ENCODE measurements around a stretch of chr15.

DNA sequence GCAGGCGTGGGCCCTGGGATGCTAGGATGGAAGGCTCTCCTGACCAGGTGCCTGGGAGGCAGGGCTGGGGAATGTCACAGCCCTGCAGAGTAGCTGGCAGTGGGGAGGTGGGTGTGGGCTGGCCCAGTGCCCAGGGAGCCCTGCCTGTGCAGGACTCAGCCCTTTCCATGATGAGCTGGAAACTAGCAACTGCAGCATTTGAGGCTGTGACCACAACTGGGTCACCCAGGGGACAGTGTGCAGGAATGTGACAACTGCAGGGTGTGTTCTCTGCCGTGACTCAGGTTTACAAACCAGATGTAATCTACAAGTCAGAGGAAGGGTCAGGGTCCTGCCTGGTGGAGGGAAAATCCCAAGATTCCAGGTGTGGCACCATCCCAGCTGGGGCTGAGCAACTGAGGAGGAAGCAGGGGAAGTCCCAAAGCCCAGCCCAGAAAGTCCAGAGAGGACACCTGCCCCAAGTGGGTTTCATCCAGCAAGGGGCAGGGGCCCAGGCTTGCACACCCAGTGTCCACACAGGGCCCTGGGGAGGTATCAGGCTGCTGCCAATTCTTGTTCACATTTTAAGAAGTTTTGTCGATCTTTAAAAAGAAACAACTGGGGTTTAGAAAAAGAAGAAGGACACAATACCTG, 45.5 kb downstream of the SLC28A1 start:
- PRO-cap: no peak
- RAMPAGE, long total RNA, 2 experiments: no peak in any of the 2 experiments

DNA sequence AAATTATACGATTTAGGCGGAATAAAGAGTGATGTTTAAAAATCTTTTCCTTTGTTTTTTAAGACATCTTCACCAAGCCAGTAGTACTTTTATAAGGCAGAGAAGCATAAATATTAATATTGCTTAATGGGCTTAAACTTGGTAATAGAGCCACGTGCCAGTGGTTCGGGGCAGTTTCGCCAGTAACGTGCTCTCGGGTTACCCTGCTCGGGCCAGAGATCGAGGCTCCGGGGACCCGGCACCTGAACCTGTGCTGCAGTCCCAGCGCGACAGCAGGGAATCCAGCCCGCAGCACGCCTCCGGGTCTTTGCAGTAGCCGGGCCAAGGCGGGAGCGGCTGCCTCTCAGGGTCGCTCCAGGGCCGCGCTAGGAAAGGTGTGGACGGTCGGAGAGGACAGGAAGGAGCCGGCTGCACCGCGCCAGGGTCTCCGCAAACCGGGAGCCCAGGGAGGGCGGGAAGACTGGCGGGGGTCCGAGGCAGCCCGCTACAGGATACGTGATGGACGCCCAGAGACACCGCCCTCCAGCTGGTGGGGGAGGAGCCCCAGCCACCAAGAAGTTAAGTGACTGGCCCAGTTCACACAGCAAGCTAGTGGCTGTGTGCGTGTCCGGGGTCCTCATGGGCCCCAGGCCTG, 1.4 kb upstream of the PDE8A start:
- PRO-cap: unidirectional peak, plus-strand start at position 310 of the sequence; unidirectional peak, plus-strand start at position 368 of the sequence; unidirectional peak, plus-strand start at position 591 of the sequence
- RAMPAGE, long total RNA, 2 experiments: no peak in any of the 2 experiments

DNA sequence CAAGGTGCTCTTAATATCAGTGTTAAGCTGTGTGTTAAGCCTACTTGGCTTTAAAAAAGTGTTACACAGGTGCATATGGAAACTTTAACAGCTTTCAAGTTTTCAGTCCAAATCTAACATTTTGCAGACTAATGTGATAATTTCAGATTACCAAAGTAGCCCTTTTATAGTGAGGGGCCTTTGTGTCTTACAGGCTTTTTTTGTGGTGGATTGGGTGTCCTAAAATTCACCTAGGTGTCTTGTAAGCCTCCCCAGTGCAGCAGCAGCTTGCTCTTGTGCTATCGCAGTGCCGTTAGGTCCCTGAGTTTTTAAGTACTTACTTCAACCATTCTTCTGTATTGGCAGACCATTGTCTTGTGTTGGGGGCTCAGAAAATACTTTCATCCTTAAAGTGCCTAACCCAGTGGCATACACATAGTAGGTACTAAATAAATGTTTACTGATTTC, 2.0 kb downstream of the PDE8A start:
- PRO-cap: no peak
- RAMPAGE, long total RNA, 2 experiments: no peak in any of the 2 experiments

- PRO-cap: no peak
- RAMPAGE, long total RNA, 2 experiments: no peak in any of the 2 experiments
Measured at GRCh38 chr15:84992335-84993162, 10.9 kb downstream of the PDE8A start.

DNA sequence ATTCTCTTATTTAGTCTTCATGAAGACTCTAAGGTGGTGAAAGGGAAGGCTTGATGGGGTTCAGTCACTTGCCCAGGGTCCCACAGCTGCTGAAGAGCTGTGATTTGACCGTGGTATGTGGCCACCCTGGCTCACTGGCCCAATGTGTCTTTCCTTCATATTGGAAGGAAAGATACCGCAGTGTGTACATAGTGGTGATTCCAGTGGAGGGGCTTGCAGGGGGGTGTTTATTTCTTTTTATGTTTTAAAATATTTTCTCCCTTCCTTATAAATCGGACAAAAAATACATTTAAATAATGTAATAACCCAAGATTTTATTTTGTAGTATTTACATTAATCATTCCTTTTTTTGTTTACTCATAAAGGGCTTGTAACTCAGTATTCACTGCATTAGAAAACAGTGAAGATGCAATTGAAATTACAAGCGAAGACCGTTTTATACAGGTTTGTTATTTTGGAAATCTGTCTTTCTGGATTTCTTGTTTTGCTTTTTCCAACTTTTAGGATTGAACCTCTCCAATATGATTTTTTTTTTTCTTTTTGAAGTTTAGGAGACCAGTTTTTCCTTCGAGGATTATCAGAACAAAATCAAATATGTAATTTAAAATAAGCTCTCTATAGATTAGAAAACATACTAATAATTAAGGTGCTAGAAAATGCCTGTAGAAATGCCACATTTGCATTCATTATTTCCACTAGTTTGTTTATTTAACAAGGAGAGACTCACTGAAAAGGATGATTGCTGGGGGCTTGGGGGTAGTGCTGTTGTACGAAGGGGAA, 107.5 kb downstream of the PDE8A start:
- PRO-cap: no peak
- RAMPAGE, long total RNA, 2 experiments: no peak in any of the 2 experiments

DNA sequence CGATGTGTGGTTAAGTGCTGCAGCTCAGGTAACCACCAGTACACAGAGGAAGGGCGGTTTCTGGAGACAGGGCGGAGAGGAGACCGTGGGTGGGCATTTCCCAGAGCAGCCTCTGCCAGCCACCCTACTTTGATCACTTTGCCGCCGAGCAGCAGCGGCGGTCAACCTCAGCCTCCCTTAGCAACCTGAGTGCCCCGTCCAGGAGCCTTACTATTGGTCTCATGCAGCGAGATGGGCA, 252 bp upstream of the AKAP13 start:
- PRO-cap: bidirectional peak, plus-strand start outside the sequence, minus-strand start at position 140 of the sequence
- RAMPAGE, long total RNA, 2 experiments: no peak in any of the 2 experiments

DNA sequence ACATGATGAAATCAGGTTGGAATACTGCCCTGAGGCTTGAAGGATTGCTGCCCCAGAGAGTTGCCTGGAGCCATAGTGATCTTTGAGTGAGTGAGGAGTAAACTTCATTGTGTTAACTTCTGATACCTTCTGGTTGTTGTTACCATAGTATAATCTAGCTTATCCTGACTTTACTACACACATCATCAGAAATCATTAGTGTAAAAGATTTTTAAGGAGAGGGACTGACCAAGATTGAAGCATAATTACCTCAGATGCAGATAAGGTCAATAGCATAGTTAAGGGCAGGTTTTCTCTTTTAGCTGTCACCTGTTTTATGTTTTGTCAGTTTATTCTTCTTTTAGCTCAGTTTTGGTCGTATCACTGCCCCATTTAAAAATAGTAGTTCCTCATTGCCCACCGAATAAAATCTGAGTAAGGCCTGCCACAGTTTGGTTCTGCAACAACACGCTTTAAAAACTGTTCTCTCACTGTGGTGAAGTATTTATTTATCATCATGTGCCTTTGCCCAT, 23.6 kb downstream of the AKAP13 start:
- PRO-cap: no peak
- RAMPAGE, long total RNA, 2 experiments: no peak in any of the 2 experiments

- PRO-cap: no peak
- RAMPAGE, long total RNA, 2 experiments: no peak in any of the 2 experiments
Measured at GRCh38 chr15:85407939-85408871, 27.8 kb downstream of the AKAP13 start.

DNA sequence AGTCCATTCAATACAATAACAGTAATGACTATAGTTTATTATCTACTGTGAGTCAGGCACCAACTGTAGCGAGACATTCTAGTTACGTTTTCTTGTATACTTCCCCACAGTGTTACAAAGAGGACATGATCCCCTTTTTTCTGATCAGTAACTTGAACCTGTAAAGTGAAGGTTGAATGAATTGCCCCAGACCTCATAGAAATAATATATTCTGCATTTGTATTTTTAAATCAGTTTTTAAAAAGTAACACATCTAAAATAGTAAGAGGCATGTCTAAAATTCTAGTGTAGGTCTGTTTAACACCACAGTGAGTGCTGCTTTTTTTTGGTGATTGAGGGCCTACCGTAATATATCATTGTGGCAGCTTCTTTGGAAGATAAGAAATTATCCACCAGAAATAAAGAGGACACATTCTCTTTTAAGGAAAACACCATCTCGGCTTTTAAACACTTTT, 76.6 kb downstream of the AKAP13 start:
- PRO-cap: no peak
- RAMPAGE, long total RNA, 2 experiments: no peak in any of the 2 experiments

GRCh38 chr15:85587805-85588587, 206.7 kb downstream of the KLHL25 start:
- PRO-cap: no peak
- RAMPAGE, long total RNA, 2 experiments: no peak in any of the 2 experiments

- PRO-cap: no peak
- RAMPAGE, long total RNA, 2 experiments: no peak in any of the 2 experiments
Measured at GRCh38 chr15:85606570-85607089, 188.1 kb downstream of the KLHL25 start.

GRCh38 chr15:85621105-85621379, 173.7 kb downstream of the KLHL25 start:
- PRO-cap: no peak
- RAMPAGE, long total RNA, 2 experiments: no peak in any of the 2 experiments

DNA sequence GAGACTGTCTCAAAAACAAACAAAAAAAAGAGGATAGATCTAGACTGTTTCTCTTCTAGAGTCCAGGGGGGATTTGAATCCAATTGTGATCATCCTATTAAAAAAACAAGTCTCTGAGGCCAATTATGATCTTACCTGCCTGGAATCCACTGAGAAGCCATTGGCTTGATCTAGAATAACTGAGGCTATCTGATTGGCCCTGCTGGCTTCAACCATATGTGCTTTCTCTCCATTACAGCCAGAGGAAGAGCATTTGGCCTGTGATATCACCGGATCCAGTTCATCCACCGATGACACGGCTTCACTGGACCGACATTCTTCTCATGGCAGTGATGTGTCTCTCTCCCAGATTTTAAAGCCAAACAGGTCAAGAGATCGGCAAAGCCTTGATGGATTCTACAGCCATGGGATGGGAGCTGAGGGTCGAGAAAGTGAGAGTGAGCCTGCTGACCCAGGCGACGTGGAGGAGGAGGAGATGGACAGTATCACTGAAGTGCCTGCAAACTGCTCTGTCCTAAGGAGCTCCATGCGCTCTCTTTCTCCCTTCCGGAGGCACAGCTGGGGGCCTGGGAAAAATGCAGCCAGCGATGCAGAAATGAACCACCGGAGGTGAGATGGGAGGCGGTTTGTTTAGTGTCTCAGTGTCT, 139.4 kb downstream of the KLHL25 start:
- PRO-cap: no peak
- RAMPAGE, long total RNA, 2 experiments: no peak in any of the 2 experiments

- PRO-cap: no peak
- RAMPAGE, long total RNA, 2 experiments: no peak in any of the 2 experiments
Measured at GRCh38 chr15:85707536-85708309, 87.0 kb downstream of the KLHL25 start.

GRCh38 chr15:85748172-85749092, 46.3 kb downstream of the KLHL25 start:
- PRO-cap: no peak
- RAMPAGE, long total RNA, 2 experiments: no peak in any of the 2 experiments

DNA sequence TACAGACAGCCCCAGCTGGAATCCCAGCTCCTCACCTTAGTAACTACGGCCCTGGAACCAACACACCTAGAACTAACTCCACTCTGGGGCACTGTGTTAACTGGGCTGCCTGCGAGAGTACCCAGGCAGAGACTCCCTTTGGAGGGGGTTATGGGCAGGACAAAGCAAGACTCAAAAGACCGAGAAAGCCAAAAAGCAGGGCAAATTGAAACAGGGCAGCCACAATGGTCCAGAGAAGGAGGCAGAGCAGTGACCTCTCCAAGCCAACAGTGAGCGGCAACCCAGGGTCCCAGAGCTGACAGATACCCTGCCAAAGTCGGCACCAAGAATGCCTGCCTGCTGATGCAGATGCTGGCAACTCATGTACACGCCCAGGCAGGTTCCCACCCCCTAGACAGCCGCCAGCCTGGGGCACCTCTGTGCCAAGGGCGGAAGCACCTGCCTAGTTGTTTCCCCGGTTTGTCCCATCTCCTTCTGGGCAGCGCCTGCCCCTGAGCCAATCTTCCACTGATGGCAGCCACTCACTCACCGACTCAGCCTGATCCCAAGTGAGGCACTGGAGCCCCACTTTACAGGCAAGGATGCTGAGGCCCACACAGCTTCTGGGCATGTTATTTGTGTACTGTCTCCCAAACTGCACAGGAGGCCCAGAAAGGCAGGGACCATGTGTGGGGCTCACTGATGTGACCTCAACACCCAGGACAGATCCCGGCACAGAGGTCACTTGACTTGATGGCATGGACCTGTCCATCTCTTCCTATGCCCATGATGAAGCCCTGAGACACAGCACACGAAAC, 22.0 kb downstream of the KLHL25 start:
- PRO-cap: no peak
- RAMPAGE, long total RNA, 2 experiments: no peak in any of the 2 experiments

- PRO-cap: no peak
- RAMPAGE, long total RNA, 2 experiments: no peak in any of the 2 experiments
Measured at GRCh38 chr15:86528034-86528346, 448.3 kb downstream of the AGBL1 start.

DNA sequence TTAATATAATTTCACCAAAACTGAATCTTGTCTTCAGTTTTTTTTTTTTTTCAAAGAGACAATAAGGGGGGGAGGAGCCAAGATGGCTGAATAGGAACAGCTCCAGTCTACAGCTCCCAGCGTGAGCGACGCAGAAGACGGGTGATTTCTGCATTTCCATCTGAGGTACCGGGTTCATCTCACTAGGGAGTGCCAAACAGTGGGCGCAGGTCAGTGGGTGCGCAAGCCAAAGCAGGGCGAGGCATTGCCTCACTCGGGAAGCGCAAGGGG, 792.9 kb downstream of the NTRK3 start:
- PRO-cap: no peak
- RAMPAGE, long total RNA, 2 experiments: no peak in any of the 2 experiments

DNA sequence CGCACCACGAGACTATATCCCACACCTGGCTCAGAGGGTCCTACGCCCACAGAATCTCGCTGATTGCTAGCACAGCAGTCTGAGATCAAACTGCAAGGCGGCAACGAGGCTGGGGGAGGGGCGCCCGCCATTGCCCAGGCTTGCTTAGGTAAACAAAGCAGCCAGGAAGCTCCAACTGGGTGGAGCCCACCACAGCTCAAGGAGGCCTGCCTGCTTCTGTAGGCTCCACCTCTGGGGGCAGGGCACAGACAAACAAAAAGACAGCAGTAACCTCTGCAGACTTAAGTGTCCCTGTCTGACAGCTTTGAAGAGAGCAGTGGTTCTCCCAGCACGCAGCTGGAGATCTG, 746.4 kb downstream of the NTRK3 start:
- PRO-cap: no peak
- RAMPAGE, long total RNA, 2 experiments: no peak in any of the 2 experiments

GRCh38 chr15:87944694-87945330, 311.7 kb downstream of the NTRK3 start:
- PRO-cap: no peak
- RAMPAGE, long total RNA, 2 experiments: no peak in any of the 2 experiments

All from breast epithelium (tissue), 2 donors.